LNCaP clone FGC (cell line): Measurements from ENCODE around the genes KLHL36 and CIBAR2.

GRCh38 chr16:84585703-84586639 is 31.9 kb downstream of the COTL1 start:
- RRBS, 2 experiments = no CpG with 5 or more reads among the region's 16 CpGs

DNA sequence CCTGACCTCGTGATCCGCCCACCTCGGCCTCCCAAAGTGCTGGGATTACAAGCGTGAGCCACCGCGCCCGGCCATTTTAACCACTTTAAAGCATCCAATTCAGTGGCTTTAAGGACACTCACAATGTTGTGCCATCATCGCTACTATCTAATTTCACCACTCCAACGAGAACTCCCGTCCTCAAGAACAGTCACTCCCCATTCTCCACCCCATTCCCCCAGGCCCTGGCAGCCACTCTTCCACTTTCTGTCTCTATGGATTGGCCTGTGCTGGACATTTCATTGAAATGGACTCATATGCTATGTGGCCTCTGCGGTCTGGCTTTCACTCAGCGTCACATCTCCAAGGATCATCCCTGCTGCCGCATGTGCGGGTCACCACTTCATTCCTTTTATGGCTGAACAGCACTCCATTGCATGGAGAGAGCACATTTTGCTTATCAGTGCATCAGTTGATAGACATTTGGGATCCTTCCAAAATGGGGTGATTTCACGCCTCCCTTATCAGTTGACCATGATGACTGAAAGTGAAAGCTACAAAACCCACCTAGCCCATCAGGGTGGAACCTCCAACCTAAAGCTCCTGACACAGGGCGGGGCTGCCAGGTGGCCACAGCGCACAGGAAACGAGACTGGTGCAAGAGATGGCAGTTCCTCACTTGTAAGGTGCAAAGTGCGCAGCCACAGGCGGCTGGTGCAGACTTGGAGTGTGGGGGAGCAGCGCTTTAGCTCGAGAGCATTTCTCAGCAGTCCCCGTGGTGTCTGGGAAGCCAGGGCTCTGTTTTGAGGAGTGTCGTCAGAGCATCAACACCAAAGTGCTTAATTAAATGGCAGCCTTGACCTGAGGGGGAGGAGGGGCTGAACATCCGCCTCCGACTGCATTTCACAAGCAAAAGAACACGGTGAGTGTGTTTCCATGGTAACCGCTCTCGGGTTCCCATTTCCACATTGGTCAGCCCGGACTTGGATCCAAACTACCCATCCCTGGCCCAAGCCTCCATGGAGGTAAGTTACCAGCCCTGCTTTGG is 23.8 kb downstream of the COTL1 start:
- RRBS, 2 experiments = no CpG with 5 or more reads among the region's 30 CpGs

DNA sequence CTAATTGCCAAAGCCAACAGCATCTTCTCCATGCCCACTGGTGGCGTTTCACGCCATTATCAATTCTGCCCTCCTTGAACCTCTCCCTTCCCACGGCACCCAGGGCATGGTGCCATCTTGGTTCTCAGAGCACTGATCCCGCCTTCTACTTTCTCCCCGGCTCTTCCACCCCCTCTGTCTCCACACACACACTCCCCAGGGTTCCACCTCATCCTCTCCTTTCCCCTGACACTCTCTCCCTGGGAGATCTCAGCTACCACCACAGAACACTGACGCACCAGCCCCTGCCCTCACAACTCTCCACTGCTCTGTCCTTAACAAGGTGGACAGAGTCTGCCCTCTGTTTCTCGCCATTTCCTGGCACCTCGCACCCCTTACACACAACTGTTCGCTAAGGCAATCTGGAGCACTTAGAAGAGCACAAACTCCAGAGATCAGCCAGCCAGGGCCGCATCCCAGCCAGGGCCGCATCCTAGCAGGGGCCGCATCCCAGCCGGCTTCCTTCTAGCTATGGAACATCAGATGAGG is 21.3 kb downstream of the COTL1 start:
- RRBS, 2 experiments = no CpG with 5 or more reads among the region's 13 CpGs

GRCh38 chr16:84598320-84599099 is 19.4 kb downstream of the COTL1 start:
- RRBS, 2 experiments = no CpG with 5 or more reads among the region's 15 CpGs

GRCh38 chr16:84641164-84641876 is 7.0 kb upstream of the KLHL36 start:
- RRBS, 2 experiments = no CpG with 5 or more reads among the region's 7 CpGs

DNA sequence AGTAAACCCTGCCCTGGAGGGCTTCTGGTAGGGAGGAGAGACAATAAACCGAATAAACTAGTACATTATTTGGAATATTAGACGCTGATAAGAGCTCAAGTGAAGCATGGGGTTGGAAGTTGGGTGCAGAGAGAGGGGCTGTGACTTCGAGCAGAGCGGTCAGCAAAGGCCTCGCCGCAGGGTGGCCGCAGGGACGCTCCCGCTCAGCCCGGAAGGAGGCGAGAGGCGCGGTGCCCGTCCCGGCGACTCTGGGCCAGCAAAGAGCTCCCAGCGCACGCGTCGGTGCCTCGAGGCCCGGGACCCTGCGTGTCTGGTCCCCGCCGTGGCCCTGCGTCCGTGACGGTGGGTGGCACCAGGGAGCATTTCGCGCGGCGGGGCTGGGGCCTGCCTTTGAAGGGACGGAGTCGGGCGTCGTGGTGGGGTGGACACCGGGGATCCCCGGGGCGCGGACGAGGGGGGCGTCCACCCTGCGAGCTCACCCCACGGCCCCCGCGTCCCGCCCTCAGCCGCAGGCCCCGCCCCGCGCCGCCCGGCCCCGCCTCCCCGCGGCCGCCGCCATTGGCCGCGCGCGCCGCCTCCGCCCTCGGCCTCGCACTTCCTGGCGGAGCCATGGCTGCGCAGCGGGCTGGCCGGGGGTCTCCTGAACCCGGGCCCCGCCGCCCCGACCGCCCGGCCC is at the start of gene KLHL36:
Gene KLHL36, plus strand, starts transcription at position 583 of the 676 bp plus-strand sequence.
- RRBS, 2 experiments = 1 to 2% methylated on average over 27 to 31 of the region's 76 CpGs

DNA sequence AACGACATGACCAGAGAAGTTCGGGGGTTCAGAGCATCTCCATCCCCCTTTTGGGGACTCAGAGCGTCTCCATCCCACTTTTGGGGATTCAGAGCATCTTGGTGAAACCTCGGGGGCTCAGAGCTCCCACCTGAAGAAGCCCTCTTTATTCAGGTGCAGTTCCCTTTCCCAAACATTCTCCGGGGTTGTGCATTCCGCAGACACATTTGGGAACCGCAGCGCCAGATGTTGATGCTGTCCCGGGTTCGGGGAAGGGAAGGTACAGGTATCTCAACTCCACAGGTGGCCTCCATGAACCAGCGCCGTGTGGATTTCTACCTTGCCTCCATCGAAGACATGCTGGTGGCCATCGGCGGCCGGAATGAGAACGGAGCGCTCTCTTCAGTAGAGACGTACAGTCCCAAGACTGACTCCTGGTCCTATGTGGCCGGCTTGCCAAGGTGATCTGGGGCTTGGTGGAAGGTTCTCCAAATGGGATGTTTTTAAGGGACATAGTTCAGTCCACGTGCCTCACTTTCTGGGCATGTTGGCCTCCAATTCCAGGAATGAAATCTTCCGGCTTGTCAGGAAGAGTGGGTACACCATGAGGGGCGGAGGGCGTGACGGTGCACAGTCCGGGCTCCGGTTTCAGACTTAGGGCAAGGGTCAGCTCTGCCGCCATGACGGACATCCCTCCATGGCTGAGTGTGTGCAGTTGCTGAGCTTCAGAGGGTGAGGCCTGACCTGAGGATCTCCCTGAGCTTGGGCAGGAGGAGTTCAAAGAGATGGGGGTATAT is 11.4 kb downstream of the KLHL36 start:
- RRBS, 2 experiments = 93 to 95% methylated on average over 15 of the region's 29 CpGs

DNA sequence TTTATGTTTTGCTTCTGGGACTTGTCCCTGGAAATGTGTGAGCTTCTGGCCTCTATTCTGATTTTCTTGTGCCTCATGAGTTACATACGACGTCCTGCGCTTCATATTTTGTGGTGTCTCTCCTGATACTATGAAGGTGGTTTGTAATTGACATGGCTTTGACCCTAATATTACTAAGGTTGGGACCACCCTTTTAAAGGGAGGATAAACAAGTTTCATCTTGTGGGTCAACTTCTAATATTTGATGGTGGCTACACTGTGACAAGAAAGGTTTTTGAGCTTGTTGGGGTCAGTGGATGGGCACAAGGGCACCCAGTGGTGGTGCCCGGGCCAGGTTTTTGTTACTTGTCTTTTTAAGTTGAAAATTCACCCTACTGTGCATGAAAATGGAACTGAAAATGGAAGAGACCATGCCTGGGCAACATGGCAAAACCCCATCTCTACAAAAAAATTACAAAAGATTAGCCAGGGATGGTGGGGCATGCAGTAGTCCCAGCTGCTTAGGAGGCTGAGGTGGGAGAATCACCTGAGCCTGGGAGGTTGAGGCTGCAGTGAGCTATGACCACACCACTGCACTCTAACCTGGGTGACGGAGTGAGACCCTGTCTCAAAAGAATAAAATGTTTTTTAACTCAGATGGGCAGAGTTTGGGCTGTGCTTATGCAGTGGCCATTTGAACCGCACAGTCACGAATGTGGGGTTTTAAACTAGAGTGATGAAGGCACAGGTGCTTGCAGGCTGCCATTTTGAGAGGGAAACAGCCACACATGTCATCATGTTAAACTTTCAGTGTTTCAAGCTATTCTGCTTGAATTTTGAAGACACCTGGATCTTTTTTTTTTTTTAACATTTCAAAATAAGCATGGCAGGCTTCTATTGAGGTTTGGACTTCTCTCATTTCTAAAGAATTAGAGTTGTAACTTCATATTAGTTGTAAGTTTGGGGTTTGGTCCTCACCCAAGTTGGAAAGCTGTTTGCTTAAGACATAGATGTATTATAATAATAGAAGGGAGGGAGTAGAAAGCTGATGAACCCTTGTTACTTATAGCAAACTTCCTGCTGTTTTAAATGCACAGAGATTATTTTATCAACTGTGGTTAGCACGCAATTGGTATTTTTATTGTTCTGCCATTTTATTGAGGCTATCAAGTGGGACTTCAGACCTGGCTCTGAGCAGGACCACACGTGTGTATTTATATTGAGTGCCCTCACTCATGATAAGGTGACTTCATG is 16.5 kb downstream of the KLHL36 start:
- RRBS, 2 experiments = no CpG with 5 or more reads among the region's 9 CpGs

GRCh38 chr16:84700119-84700906 is 513 bp downstream of the USP10 start:
- RRBS, 2 experiments = 1% methylated on average over 37 of the region's 65 CpGs

GRCh38 chr16:84759928-84760520 is 59.8 kb upstream of the CRISPLD2 start:
- RRBS, 2 experiments = no CpG with 5 or more reads among the region's 5 CpGs

DNA sequence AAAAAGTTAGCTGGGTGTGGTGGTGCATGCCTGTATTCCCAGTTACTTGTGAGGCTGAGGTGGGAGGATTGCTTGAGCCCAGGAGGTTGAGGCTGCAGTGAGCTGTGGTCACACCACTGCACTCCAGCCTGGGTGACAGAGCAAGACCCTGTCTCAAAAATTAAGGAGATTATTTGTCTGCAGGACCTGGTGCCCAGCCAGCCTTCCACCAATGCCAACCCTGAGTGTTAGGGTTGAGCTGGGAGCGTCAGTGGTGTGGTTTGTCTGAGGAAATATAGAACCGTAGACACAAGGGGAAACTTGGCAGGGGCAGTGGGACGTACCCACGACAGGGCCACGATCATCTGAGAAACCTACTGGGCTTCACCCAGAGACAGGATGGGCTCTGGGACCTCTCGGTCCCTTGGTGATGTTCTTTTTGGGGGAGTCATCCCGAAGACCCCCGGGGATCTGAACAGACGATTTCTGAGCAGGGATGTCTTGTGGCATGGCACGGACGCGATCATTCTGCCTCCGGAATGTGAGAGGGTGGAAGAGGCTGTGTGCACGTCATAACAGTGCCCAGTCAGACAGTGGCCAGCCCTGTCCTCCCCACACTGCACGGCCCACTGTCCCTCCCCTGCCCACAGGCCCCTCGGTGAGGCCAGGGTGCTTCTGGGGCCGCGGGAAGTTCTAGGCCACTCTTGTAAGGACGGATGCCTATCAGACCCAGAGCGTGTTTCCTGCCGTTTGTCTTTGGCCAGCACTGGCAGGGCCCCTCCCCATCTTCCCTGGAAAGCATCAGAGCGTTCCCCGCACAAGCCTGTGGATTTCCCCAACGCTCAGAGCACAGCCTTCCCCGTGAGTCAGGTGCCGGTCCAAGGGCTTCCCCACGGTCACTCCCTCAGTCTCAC is 33.4 kb downstream of the CRISPLD2 start:
- RRBS, 2 experiments = 87 to 88% methylated on average over 6 of the region's 27 CpGs

- RRBS, 2 experiments = 75 to 78% methylated on average over 2 of the region's 30 CpGs
Observed at GRCh38 chr16:84884695-84885604, 65.2 kb downstream of the CRISPLD2 start.

DNA sequence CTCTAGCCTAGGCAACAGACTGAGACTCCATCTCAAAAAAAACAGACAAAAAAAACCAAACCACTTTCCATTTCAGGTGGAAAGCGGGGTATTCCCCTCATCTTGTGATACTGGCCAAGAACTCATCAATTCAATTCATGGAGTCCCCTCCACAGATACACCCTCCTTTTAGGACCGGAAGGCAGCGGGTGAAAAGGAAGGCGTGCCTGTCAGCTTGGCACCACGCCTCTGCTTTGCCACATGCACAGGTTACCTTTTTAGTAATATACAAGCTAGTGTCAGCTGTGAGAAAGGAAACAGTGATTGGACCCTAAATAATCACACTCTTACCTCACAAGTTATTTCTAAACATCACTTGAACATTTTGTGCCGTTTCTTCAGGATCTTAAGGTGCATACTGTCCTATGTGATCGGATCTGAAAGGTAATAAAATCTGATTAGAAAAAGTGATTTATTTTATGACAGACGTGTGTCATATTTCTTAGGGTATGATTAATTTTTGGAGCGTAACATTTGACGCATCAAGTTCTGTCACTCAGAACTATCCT is 15.7 kb downstream of the ZDHHC7 start:
- RRBS, 2 experiments = no CpG with 5 or more reads among the region's 10 CpGs

DNA sequence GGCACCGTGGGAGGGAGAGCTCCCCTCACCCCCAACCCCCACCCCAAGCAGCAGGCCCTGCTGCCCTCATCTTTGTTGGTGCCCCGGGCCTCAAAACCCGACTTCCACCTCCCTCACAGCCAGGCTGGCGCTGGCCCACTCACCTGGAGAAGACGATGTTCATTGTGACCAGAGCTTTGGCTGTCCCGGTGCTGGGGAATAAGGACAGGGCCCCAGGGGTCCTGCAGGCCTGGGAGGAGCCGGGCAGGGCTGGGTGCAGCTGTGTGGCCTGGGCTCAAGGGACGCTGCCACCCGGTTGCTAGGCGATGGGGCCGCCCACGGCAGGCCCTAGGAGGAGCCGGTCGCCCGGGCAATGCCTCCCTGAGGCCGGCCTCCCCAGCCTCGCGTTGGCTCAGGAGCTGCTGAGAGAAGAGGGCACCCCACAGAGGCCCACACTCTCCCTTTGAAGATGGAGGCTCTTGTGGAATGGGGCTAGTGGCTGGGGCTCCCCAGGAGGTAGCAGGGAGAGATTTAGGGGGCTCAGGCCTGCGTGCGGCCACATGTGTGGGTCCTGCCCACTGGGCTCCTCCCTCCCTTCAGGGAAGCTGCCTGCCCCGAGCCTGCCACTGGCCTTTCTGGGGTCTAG is at the start of gene CIBAR2:
Gene CIBAR2, minus strand, starts transcription at position 283 of the 625 bp plus-strand sequence.
- RRBS, 2 experiments = 68 to 69% methylated on average over 11 of the region's 21 CpGs

GRCh38 chr16:85168568-85169135 is 56.4 kb upstream of the CIBAR2 start:
- RRBS, 2 experiments = 36 to 55% methylated on average over 8 of the region's 48 CpGs

- RRBS, 2 experiments = 18 to 20% methylated on average over 96 to 97 of the region's 192 CpGs
Observed at GRCh38 chr16:85169136-85170269, 57.2 kb upstream of the CIBAR2 start.

GRCh38 chr16:85193017-85193270 is 80.7 kb upstream of the CIBAR2 start:
- RRBS, 2 experiments = no CpG with 5 or more reads among the region's 7 CpGs

DNA sequence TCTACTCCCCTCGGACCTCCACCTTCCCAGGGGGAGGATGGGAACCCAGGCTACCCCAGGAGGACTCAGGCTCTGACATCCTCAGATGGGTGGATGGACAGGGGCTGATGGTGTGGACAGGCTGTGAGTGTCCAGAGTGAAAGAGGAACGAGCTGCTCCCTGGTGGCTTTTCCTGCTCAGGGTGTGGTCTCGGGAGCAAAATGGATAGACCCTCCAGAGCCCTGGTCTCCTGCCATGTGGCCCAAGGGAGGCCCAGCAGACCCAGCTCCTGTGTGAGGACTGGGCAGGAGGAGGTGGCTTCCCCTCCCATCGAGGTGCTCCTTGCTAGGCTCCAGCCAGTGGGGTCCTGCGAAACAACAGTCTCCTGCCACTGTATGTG is 120.1 kb upstream of the CIBAR2 start:
- RRBS, 2 experiments = no CpG with 5 or more reads among the region's 5 CpGs

- RRBS, 2 experiments = no CpG with 5 or more reads among the region's 17 CpGs
Observed at GRCh38 chr16:85279698-85280337, 167.5 kb upstream of the CIBAR2 start.

DNA sequence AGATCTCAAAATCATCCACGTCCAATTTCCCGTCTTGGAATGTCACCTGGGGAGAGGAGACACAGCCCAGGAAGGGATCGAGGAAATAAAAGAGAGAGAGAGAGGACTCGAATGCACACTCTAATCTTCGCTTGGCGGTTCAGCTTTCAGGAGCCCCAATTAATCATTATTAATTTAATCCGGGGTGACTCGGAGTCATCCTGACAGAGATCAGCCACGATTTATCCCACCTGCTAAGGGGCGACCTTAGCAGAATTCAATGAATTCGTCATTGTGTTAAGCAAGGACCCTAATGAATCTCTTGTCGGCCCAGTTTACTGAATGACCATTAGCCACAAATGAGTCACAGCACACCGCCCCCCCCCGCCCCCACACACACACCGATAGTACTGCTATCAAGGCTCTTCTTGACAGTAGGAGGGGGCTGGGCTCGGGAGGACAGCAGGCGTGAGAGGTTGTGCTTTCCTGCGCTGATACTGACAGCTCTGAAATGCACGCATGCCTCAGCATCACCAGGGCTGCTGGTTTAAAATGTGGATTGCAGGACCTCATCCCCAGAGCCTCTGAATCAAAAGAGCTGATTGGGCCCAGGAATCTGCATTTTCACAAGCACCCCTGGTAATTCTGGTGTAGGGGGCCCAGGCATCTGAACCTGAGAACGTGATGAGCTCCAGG is 190.0 kb upstream of the CIBAR2 start:
- RRBS, 2 experiments = no CpG with 5 or more reads among the region's 20 CpGs